Hair follicular keratinocyte (primary cell): ENCODE measurements around the gene GIMAP2.

DNA sequence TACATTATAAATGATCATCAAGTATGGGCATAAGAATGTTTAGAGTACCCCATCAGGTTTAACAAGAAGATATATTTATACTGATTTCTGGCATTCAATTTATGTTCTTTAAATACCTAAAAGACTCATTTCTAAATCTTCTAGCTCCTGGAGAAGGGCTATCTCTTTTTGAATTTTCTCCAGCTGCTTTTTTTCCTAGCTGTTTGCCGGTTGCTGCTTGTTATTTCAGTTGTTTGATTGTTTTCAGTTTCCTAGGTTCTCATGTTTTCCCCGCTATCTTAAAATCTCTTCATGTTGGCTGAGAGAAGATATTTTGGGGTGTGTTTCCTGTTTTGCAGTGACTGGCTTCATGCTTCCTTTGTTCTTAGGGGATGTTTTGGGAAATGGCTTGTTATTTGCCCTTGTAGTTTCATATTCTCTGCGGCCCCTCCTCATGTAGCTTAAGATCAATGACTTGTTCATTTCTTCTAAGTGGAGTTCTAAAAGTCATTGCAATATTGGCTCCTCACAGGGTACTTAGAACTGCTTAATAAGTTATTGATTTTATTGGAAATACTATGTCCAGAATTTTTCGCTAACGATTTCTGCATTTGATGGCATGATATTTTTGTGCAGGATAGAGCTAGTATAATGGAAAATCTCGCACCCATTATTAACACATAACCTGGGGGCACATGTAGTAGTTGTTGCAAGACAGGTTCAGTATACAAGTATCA is 30.6 kb upstream of the GIMAP7 start:
- RAMPAGE, long total RNA: no peak

GRCh38 chr7:150503434-150504059 is 11.1 kb upstream of the GIMAP7 start:
- RAMPAGE, long total RNA: no peak

DNA sequence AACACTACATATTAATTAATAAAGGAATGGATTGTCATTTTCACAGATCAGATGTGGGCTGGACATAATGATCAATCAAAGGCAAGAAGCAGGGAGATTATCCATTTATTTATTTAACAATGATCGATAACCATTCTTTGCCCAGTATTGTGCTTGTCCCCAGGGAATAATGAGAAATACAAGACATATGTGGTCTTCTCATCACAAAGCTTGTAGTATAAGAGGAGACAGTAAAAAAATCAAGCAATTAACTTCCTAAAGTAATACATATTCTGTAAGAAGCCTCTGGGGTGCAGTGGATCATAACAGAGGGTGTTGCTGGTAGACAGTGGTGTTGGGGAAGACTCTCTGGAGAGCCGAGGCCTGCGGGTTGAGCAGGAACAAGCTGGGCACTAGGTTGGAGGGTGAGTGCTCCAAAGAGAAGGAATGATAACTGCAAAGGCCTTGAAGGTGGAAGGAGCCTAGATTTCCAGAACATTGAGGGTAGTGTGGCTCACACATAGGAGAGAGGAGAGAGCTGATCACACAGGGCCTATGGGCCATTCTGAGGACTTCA is 1.4 kb downstream of the GIMAP4 start:
- RAMPAGE, long total RNA: no peak

DNA sequence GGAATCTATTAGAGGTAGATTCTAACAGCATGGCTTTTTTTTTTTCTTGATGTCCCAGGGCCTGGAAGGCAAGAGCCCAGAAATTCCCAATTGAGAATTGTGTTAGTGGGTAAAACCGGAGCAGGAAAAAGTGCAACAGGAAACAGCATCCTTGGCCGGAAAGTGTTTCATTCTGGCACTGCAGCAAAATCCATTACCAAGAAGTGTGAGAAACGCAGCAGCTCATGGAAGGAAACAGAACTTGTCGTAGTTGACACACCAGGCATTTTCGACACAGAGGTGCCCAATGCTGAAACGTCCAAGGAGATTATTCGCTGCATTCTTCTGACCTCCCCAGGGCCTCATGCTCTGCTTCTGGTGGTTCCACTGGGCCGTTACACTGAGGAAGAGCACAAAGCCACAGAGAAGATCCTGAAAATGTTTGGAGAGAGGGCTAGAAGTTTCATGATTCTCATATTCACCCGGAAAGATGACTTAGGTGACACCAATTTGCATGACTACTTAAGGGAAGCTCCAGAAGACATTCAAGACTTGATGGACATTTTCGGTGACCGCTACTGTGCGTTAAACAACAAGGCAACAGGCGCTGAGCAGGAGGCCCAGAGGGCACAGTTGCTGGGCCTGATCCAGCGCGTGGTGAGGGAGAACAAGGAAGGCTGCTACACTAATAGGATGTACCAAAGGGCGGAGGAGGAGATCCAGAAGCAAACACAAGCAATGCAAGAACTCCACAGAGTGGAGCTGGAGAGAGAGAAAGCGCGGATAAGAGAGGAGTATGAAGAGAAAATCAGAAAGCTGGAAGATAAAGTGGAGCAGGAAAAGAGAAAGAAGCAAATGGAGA is 5.1 kb downstream of the GIMAP4 start:
- RAMPAGE, long total RNA: no peak

GRCh38 chr7:150626411-150626933 is 5.7 kb downstream of the GIMAP6 start:
- RAMPAGE, long total RNA: no peak

DNA sequence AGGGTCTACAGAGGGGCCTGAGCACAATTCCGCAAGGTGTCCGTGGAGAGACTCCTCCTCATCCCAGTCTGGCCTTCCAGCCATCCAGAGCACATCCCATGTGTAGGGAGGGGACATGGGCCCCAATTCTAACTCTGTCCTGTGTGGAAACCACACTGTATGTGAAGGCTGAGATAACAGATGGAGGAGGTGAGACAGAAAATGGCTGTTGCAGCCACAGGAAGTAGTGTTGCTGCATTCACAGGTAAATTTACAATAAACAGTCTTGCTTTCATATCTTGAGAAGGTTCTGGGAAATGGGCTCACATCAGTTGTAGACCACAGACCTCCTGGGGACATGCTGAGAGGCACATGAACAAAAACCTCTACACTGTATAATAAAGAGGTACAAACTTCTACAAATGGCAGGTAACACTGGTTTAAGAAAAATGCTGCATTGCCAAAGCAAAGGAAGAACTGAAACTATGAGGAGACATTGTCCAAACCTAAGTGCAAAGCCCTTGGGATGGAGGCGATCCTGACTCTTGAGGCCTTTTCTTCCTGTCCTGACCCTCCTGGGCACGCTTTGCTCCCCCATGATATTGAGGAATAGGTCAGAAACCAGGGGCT is 21.6 kb upstream of the GIMAP2 start:
- RAMPAGE, long total RNA: no peak

GRCh38 chr7:150685434-150685996 is at the start of gene GIMAP2:
GIMAP2 (plus strand) TSS chr7:150685706.
- RAMPAGE, long total RNA: no peak

DNA sequence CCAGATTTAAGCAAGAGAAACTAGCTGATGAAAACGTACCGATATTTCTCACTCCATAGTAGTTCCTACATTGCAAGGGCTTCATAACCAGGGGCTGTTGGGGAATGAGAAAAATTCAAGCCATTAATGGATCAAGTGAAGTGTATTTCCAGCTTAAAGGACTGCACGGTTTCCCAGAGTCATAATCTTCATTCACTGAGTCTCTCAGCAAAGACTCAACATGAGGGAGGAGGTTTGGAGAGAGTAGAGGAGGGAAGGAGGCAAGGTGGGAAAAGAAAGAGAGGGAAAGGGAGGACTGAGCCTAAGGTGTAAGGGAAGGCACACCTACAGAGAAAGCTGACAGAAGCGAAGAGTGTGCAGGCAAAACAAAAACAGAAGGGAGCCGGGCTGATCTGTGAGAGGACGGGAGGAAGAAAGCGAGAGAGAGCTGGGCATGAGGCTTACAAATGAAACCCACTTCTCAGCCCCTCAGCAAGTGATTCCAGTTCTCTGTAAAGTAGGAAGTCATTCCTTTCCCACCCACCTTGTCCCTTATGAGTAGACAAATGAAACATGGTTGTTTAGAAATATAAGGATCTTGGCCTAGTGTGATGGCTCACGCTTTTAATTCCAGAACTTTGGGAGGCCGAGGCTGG is 694 bp downstream of the GIMAP2 start:
- RAMPAGE, long total RNA: no peak

- RAMPAGE, long total RNA: no peak
These were observed 1.4 kb downstream of the GIMAP5 start for GRCh38 chr7:150738197-150739355.

DNA sequence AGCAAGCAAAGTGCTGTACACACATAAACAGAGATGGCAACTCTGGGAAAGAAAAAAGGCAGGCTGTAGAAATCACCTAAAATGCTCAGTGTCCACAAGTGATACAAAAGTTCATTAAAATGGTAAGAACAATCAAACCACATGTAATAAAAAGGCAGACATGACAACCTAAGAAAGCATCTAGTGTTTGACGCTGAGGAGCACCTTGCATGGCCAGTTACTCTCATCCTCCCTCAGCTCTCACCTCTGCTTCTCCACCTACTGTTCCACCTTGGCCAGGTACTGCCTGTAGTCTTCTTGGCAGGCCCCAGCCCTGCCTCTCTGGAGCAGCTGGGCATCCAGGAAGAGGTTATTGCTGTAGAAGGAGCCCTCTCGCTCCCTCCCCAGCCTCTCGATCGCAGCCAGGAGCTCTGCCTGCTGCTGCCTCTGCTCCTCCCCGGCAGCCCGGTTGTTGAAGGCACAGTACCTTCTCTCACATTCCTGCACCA is 9.6 kb downstream of the GIMAP5 start:
- RAMPAGE, long total RNA: no peak

DNA sequence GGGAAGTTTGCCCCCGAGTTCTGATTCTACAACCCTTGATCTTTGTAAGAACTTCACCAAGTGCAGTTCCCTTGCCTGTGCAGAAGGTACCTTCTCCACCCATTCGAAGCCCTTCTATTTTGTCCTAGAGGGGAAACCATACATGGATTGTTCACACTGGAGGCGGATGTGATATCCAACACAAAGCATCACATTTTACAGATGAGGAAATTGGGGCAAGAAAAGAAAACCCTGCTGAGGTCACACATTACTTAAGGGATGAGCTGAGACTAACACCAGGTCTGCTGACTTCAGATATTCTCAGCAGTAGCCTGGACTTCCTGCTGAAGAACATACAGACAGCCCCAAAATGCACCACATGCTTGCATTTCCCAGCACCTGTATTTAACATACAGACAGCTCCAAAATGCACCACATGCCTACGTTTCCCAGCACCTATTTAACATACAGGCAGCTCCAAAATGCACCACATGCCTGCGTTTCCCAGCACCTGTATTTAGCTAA is 11.1 kb downstream of the GIMAP5 start:
- RAMPAGE, long total RNA: no peak

DNA sequence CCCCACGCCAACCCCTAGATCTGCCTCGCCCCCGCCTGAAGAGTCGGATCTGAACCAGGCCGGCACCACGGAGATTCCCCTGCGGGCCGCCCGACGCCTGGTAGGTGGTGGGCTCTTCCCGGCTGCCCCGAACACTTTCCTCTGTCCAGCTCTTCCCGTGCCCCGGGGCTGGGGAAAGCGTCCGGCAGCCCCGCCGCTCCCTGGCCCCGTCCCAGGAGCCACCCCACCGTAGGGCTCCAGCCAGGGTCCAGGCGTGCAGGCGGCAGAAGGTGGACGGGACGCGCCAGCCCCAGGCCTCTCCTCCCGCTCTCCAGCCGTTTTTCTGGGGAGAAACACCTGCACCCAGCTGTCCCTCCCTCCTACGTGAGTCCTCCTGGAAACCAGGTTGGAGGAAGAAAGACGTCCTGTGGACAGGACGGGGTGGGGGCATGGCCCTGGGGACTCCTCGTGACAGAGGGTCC is 339 bp downstream of the TMEM176B start:
- RAMPAGE, long total RNA: no peak

DNA sequence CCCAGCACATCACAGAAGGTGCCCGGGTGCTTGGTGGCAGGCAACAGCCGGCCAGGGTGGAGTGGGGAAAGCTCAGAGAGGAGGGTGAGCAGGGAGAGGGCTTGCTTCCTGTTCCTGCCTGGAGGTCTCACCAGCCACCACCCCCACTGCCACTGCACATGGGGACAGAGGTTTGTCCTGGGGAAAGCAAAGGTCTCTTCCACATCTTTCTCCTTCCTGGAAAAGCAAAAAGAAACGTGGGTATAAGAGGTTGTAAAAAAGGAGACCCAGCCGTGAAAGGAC is 320 bp downstream of the AOC1 start:
- RAMPAGE, long total RNA: no peak

- RAMPAGE, long total RNA: no peak
These were observed 30.6 kb downstream of the KCNH2 start for GRCh38 chr7:150947628-150947871.

- RAMPAGE, long total RNA: no peak
These were observed 1.6 kb downstream of the KCNH2 start for GRCh38 chr7:150976319-150977080.

- RAMPAGE, long total RNA: no peak
These were observed 6.5 kb downstream of the ABCB8 start for GRCh38 chr7:151034560-151035407.

- RAMPAGE, long total RNA: no peak
These were observed 468 bp downstream of the SLC4A2 start for GRCh38 chr7:151059880-151060234.

- RAMPAGE, long total RNA: no peak
These were observed 978 bp downstream of the SLC4A2 start for GRCh38 chr7:151060235-151060898.

- RAMPAGE, long total RNA: no peak
These were observed 23.2 kb downstream of the AGAP3 start for GRCh38 chr7:151109223-151110060.

GRCh38 chr7:151135623-151136140 is 31.8 kb downstream of the GBX1 start:
- RAMPAGE, long total RNA: no peak